ENCODE results near the genes RNF157 and CYGB.

- RRBS: no CpG with 5 or more reads among the region's 10 CpGs
Observed at GRCh38 chr17:75873524-75874033, 4.8 kb downstream of the TRIM47 start.

GRCh38 chr17:76008027-76009419 is 7.9 kb downstream of the CDK3 start:
- RRBS: 46% methylated on average over 19 of the region's 102 CpGs

GRCh38 chr17:76061354-76061658 is 11.0 kb downstream of the SRP68 start:
- RRBS: no CpG with 5 or more reads among the region's 1 CpG

DNA sequence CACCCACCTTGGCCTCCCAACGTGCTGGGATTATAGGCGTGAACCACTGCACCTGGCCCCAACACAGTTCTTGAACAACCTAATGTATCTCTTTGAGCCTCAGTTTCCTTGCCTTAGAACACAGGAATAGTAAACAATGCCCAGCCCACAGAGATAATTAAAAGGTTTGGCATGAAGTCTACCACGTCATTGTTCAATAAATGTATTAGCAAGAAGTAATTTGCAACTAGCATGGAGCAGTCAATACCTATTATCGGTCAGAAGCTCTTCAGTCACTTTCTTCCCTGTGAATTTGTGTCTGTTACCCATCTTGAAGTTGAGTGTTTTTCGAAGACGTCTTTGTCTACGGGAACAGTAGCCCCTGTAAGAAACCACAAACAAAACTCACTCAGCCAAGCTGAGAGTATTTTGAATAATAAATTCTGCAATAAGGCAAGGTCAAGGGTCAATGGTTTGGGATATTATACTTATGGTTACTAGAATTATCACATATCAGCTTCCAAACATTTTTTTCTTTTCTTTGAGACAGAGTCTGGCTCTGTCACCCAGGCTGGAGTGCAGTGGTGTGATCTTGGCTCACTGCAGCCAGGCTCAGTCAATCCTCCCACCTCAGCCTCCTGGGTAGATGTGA is 5.2 kb downstream of the SRP68 start:
- RRBS: no CpG with 5 or more reads among the region's 7 CpGs

DNA sequence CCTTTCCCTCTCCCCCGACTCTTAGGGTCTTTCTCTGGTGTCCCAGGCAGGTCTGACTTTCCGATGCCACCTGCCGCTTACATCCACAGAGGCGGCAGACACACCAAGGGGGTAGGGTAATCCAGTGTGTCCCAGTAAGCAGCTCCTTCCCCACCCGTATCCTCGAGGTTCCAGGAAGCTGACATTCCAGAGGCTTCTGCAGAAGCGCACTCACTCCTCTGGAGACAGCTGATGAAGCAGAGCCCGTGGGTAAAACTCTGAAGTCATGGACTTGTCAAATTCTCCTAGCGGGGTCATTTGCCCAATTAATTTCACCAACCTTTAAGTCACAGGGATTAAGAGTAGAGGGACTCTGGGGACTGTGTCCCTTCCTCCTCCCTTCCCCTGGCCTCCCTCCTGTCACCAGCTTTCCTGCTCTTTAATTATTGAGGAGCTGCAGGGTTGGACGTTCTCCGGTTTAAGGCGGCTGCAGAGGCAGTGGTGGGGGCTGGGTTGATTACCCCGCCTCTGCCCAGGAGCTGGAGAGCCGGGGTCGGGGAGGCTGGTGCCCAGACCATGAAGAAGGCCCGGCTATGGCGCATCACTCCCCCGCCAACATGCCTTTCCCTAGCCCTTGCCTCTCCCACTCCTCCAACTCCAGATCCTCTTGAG is 828 bp upstream of the FOXJ1 start:
- RRBS: 80% methylated on average over 6 of the region's 18 CpGs

GRCh38 chr17:76145004-76146031 is 4.3 kb upstream of the FOXJ1 start:
- RRBS: no CpG with 5 or more reads among the region's 27 CpGs

DNA sequence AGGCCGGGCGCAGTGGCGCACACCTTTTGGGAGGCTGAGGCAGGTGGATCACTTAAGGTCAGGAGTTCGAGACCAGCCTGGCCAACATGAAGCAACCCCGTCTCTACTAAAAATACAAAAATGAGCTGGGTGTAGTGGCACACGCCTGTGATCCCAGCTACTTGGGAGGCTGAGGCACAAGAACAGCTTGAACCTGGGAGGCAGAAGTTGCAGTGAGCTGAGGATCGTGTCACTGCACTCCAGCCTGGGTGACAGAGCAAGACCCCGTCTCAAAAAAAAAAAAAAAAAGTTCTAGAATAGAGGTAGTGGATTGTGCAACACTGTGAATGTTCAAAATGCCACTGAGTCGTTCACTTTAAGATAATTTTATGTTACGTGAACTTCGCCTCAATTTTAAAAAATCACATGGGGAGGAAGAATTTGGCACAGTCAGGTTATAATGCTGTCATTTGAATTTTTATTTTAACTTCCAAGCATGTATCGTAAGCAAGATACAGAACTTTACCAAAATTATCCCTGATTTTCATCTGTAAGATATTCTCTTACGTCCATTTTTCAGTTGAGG is 18.1 kb downstream of the RNF157 start:
- RRBS: no CpG with 5 or more reads among the region's 13 CpGs

DNA sequence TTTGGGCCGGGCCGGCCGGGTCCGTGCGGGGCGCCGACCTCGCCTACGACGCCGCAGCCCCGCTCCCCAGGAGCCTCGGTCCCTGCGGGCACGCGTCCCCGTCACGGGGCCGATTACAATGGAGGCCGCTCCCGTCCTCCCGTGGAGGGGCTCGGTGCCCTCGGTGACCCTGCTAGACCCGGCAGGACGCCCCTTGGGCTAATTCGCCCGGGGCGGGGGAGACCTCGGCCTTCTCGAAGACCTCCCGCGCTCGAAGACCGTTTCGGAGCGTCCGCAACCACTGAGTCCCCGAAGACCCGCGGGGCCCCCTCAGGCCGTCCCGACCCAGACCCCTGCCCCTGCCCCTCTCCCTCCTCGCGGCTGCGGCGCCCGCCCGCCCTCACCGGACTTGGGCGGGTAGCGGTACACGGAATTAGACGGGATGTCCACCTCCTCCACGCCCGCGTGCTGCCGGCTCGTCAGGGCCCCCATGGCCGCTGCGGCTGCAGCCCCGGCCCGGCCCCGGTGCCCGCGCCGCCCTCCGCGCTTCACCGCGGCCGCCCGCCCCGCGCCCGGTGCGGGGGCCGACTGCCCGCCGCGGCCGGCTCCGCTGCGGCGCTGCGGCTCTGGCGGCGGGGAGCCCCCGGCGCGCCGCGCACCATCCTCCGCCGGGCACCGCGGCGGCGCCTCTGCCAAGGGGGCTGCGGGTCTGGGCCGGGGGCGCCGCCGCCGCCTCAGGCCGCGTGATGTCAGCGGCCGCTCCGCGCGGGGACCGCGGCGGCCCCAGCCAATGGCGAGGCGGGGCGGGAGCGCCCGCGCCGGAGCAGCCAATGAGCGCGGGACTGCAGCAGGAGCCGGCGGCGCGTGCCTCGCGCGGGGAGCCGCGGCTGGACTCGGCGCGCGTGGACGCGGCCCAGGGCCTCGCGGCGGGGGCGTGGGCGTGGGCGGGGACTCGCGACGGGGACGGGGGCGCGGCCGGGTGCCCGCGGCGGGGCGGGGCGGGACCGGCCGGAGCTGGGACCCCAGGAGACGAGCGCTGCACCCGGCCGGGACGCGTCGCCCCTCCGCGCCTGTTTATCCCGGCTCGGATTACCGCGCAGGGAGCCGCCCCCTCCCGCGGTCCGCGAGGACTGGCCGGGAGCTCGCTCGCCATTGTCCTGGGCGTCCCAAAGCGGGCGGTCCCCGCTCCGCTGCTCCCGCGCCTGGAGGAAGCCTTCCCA is at the start of gene RNF157:
Gene RNF157, minus strand, starts transcription at position 724 of the 1,199 bp plus-strand sequence.
- RRBS: 5% methylated on average over 64 of the region's 187 CpGs

- RRBS: no CpG with 5 or more reads among the region's 23 CpGs
Observed at GRCh38 chr17:76399431-76400244, 15.2 kb downstream of the SPHK1 start.

DNA sequence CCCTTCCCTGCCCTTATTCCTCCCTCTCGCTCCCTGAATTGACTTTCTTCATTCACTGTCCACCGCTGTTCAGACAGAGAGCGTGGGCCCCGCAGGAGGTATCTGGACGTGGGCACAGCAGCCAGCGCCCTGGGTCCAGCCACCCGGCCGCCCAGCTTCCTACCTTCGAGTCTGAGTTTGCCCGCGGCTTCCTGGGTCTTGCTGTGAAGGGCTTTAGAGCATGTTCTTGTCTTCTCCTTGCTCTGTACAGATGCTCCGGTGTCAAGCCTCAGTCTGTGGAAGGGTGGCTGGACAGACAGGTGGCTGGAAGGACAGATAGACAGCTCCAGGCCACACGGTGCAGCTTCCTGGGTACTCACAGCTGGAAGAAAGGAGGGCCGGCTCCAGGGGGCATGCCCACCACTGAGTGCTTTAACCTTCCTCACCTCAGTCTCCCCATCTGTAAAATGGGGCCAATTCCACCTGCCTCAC is 13.6 kb downstream of the RHBDF2 start:
- RRBS: 100% methylated on average over 1 of the region's 14 CpGs

GRCh38 chr17:76491815-76492910 is 9.1 kb downstream of the RHBDF2 start:
- RRBS: no CpG with 5 or more reads among the region's 19 CpGs

DNA sequence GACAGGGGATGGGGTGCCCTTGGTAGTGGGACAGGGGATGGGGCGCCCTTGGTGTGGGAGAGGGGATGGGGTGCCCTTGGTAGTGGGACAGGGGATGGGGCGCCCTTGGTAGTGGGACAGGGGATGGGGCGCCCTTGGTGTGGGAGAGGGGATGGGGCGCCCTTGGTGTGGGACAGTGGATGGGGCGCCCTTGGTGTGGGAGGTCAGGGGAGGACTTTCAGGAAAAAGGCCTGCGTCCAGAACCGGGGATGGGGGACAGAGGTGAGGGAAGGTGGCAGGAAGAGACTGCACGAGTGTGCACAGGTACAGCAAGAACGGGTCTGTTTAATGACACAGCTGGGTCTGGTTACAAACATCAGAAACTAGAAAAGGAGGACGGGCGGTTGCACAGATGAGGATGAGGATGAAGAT is 10.5 kb downstream of the CYGB start:
- RRBS: no CpG with 5 or more reads among the region's 11 CpGs

GRCh38 chr17:76537130-76538382 is at the start of gene CYGB:
Gene CYGB, minus strand, starts transcription at chr17:76537709.
- RRBS: 71% methylated on average over 64 of the region's 146 CpGs

- RRBS: no CpG with 5 or more reads among the region's 22 CpGs
Observed at GRCh38 chr17:76543625-76544395, 4.0 kb downstream of the PRCD start.

GRCh38 chr17:76671867-76672365 is 28.4 kb upstream of the ST6GALNAC1 start:
- RRBS: no CpG with 5 or more reads among the region's 23 CpGs

DNA sequence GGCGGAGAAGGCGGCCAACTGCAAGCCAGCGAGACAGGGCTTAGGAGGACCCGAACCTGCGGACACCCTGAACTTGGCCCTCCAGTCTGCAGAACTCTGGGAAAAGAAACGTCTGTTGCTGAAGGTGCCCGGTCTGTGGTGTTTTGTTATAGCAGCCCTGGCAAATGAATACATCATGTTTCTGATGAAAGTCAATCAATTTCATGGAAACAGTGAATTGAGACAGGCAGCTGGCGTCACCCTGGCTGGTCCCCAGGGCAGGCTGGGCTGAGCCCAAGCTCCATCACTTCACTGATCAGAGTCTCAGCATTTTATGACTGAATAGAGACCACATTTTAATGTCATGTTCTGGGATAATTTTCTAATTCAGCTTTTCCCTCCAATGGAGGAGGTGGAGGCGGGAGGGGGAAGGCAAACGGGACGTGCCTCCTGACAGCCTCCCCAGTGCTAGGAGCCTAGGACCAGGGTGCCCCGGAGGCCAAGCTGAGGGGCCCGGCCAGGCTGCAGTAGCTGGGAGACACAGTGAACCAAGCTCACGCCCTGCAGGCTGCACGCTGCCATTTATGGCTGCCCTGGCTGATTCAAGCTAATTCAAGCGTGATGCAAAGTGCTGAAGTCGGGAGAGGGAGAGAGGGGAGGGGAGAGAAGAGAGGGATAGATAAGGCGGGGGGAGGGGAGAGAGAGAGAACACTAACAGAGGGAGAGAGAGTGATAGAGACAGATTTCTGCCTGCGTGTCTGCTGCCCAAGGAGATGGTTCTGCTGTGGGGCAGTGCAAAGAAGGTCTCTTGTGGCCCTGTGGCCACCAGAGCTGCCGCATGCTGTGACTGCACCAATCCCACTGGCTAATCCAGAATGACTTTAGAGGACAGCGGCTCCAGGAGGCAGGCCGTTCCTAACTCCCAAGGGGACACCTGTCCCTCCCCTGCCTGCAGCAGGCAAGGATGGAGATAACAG is 13.2 kb downstream of the MXRA7 start:
- RRBS: no CpG with 5 or more reads among the region's 22 CpGs

DNA sequence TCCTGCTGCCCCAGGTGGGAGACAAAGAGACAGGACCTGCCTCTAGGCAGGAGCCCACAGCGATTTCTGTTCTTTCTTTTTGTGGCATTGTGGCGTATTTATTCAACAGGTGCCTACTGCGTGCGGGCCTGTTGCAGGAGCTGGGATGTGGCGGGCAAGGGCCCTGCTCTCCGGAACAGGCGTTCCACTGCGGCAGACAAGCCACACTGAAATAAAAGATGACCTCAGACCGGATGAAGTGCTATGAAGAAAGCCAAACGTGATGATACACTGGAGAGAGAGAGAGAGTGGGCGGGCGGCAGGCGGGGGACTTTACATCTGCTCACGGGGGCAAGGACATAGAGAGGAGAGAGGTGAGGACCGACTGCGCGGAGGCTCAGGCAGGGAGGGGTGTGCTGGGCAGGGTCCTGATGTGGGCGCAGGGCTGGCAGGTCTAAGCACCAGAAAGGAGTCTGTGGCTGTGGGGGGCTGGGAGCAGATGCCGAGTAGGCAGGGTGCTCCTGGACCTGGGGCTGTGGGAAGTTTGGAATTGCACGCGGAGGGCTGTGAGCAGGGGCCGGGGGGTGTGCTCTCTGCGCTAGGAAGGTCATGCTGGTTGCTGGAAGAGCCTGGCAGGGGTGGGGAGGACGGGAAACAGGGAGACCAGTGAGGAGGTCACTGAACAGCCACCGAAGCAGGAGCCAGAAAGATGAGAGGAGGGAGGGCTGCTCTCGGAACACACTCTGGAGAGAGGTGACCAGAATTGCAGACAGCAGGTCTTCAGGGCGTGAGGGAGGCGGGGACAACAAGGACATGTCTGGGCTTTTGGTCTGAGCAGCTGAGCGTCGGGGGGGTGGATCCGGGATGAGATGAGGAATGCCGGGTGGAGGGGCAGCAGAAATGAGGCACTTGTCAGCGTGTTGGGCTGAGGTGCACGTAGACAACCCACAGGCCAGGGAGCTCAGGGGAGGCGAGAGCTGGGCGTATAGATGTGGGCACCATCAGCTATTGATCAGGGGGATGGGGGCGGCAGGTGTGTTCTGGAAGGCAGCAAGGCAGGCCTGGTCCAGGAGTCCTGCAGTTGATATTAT is 9.9 kb downstream of the MXRA7 start:
- RRBS: 81% methylated on average over 4 of the region's 37 CpGs

GRCh38 chr17:76716047-76716749 is 5.4 kb upstream of the MXRA7 start:
- RRBS: no CpG with 5 or more reads among the region's 10 CpGs

GRCh38 chr17:76779997-76780443 is 42.1 kb downstream of the MFSD11 start:
- RRBS: no CpG with 5 or more reads among the region's 4 CpGs

DNA sequence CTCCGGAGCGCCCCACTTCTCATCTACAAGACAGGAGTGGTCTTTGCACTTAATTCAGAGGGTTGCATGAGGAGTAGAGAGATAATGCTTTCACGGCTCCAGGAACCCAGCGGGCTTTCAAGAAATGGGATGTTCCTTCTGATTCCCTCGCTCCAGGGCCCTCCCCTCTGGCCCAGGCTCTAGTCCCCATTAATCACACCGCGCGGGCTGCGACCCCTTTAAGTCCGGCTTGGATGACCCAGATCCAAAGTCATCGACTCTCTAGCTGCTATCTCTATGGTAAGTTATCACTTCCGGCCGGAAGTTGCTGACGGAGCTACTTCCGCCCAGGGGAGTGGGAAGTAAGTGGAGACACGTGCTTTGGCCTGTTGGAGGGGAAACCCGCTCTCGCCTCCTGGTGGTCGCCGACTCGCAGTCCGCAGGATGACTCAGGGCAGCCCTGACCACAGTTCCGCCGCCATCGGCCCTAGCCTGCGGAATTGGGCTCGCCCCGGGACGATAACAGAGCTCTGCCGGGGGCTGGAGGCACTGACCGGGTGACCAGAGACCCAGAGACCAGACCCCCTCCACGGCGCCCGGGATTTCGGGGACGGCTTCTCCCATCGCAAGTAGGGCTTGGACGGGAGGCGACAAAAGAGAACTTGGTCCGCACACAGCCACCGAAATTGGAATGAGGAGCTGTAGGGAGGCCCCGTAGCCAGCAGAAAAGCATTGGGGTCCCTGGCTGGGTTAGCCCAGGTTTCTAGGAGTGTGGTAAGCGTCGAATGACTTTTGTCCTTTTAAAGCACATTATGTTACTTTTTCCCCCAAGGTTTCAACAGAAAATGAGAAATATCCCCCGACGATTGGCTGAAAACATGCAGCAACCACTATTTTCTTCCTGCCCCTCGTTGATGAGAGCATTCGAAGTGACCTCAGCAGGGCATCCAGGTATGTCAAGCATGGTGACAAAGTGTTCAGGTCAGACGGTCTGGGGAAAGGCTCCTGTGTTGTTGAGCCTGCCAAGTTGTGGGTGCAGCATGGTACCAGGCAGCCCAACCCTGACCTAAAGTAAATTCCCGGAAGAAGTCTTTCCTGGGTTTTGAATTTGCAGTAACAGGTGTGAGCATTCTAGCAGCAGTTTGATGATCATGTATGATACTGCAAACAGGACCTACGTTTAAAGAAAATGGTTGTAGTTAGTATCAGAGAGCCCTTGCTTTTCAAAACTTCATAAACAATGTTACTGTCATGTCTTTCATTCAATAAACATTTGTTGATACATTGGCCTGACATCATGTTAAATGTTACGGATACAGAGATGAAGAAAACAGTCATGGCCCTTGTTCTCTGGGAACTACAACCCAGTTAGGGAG is 52.0 kb upstream of the SEC14L1 start:
- RRBS: 6% methylated on average over 4 of the region's 52 CpGs

All from UCH-1 (cell line).